Subcutaneous preadipocyte (primary cell): ENCODE measurements around the gene ACTL10.

DNA sequence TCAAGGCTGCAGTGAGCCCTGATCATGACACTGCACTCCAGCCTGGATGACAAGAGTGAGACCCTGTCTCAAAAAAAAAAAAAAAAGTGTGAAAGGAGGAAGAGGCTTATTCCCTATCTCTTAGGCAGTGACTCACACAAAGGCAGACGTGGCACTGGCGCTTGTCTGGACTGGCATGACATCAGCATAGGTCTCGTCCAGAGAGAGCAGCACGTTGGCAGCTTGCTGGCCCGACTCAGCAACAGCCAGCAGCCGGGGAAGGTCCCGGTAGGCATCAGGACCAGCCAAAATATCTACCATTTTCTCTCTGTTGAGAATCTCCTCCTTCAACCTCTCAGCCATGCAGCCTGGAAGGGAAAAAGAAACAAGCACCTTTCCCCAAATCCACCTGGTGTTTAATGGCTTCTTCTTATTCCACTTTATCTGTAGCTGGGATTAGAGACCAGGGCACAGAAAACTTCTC lies 14.1 kb downstream of the CDK5RAP1 start:
- CAGE, long polyA plus RNA = no peak

DNA sequence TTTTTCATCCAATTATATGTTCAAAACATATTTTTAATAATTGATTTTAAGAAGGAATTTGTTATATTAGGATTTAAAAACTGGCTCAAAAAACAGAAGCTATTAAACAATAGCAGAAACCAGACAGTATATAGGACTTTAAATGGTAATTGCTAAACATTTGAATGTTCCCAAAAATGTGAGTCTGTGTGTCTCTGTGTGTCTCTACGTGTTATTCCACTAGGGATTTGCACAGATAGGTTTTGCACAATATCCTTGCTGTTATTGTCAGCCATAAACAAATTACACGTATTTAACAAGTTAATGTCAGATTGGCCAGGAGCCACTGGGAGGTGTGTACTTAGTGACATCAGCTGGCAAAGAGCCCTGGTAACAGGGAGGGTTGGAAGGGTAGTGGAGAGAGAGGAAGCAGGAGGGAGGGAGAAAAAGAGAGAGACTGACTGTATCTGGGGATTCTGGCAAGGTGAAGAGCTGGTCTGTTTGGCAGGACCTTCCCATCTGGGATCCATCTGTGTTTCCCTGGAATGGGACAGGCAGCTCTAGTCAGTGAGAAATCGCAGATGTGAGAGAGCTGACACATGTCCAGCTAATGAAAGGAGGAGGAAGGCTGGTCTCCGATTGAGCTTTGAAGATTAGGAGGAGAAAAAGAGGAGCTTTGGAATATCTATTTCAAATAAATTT lies 72.2 kb downstream of the CBFA2T2 start:
- CAGE, long polyA plus RNA = no peak

DNA sequence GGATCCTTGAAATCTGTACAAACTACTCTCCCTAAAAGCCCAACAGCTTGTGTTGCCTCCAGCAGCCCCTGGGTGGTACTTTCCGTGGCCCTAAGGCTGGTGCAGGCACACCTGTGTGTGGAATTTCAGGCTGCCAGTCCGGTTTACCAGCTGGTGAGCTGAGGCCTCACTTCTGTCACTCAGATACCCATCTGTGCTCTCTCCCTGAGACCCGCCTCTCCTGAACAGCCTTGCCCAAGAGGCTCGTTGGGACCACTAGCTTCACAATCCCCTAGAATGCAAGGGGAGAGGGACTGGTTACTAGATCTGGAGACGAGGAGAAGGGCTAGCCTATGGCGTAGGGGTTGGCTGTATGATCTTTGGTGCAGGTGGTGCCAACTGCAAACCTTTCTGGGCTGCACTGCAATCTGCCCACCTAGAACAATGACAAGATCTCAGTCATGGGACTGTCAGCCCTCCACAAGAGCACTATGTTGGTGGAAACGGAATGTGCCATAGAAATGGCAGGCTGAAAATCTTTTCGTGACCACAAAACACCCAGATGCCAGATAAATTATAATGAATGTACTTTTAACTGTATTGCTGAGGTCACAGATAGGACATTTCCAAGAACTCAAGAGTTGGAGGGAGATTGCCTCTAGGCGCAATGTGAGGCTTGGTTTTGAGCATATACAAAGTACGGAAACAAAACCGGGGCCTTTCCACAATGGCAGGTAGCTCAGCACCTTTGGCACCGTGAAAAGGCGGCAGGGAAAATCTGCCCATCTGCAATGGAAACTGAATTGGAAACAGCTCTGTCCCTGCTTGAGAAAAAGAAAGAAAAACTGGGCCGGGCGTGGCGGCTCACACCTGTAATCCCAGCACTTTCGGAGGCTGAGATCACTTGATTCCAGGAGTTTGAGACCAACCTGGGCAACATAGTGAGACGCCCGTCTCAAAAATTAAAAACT lies 10.8 kb upstream of the C20orf144 start:
- CAGE, long polyA plus RNA = no peak

- CAGE, long polyA plus RNA = no peak
Measured at GRCh38 chr20:33662909-33663613, 934 bp downstream of the C20orf144 start.

DNA sequence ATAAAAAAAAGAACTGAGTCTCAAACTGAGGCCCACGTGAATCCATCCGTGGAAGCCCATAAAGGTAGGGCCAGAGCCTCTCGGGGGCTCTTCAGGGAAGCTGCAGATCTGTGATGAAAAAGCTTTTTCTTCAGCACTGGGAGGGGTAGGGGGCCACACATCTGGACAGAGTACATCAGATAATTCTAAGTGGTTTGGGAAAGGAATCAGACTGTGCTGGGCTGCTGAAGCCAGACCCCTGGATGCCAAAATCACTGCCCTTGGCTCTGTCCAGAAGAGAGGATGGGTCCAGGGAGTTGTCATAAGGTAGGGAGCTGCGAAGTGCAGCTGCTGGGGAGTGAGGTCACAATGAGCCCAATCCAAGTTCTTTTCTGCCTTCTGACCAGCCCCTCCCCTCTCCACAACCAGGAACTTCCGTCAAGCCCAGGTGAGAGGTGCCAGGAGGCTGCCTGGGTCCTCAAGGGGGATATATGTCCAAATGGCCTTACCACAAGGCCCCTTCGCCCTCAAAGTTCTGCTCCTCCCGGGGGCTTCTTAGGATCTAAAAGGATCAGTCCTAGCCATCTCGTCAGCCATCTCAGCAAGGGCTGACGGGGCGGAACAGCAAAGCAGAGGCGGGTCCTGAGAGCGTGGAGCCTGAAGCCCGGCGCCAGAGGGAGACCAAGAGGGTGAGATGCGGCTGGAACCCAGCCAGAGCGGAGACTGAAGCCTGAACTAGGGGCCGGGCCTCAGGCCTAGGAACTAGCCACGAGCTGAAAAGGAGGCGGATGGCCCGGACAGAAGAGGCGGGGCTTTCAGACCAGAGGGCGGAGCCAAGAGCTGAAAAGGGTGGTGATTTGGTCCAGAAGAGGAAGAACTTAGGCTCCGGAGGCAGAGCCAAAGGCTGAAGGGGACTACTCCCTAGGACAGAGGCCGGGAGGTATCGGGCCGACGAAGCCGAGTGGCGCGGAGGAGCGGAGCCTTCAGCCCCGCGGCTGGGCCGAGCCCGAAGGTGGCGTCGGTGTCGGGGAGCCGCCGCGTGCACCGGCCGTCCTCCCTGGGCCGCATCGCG lies at the start of gene ACTL10:
ACTL10 (plus strand) TSS at position 851 of the 1,051 bp plus-strand sequence.
- CAGE, long polyA plus RNA = no peak

DNA sequence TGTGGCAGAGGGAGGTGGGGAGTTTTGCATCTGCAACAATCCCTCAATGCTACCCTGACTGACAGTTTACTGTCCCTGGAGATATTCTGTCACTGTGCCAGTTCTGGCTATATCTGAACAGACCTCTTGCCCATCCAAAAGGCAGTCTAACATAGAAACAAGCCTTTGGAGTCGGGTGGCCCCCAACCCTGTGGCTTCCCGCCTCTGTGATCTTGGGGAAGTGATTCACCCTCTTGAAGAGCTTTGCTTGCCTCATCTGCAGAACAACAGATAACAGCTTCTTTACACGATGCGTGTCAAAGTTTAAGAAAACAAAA lies 3.8 kb upstream of the E2F1 start:
- CAGE, long polyA plus RNA = no peak

DNA sequence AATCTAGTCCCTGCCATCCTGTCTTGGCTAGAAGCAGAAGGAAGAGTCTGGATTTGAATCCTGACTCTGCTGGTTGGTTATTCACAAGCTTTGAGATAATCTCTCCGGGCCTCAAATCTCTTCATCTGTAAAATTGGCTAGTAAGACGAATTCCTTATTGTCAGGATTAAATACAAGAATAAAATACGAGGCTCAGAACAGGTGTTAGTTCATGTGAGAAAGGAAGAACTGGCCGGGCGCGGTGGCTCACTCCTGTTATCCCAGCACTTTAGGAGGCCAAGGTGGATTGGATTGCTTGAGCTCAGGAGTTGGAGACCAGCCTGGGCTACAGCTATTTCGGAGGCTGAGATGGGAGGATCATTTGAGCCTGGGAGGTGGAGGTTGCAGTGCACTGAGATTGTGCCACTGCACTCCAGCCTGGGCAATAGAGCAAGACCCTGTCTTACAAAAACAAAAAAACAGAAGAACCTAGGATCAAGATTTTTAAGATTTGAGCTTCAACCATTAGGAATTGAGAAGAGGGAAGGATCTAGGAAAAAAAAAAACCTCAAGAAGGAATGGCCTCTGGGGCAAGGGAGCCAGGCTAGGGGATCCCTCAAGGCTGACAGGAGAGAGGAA lies 25.9 kb downstream of the CHMP4B start:
- CAGE, long polyA plus RNA = no peak

GRCh38 chr20:34300012-34300647 lies 3.0 kb downstream of the AHCY start:
- CAGE, long polyA plus RNA = no peak

GRCh38 chr20:34408550-34409052 lies 45.5 kb downstream of the ITCH start:
- CAGE, long polyA plus RNA = no peak

DNA sequence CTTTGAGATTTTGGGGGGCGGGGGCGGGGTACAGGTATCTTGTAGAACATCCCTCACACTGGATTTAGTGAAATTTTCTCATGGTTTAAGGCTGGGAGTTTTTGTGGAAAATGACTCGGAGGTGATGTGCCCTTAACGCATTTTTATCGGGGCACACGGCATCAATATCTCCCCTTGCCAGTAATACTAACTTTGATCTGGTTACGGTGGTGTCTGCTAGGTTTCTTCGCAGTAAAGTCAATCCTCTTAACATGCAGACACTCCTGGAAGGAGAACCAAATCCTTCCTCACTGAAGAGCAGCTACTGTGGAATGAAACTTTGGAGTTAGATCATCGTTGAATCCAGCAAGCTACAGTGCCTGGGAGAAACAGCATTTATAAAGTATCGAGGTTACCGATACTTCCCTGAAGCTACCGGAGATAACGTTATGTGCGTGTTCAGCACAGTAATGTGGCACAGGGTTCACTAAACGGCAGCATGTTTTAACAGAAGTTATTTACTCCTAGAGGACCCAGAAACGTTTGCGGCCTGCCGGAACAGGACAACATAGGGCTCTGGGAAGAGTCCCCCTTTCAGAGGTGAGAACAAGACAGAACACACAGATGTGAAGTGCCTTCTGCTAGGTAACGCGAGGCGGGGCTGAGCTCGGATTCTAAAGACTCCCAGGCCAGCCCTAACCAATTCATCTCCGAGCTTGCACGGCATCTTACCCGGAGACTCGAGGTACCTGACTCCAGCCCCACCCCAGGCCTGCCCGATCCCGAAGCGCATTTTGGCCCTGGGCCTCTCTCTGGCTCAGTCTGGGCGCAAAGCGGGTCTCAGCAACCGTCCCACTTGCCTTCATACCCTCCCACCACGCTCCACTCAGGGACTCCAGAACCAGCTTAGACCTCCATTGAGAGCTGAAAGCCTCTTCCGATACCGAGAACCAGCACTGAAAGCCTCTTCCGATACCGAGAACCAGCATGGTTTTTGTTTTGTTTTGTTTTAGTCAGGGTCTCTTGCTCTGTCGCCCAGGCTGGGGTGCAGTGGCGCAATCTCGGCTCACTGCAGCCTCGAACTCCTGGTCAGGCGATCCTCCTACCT lies 957 bp upstream of the DYNLRB1 start:
- CAGE, long polyA plus RNA = no peak

GRCh38 chr20:34516480-34517167 lies 402 bp downstream of the DYNLRB1 start:
- CAGE, long polyA plus RNA = no peak

GRCh38 chr20:34558008-34558087 lies 670 bp upstream of the MAP1LC3A start:
- CAGE, long polyA plus RNA = no peak

DNA sequence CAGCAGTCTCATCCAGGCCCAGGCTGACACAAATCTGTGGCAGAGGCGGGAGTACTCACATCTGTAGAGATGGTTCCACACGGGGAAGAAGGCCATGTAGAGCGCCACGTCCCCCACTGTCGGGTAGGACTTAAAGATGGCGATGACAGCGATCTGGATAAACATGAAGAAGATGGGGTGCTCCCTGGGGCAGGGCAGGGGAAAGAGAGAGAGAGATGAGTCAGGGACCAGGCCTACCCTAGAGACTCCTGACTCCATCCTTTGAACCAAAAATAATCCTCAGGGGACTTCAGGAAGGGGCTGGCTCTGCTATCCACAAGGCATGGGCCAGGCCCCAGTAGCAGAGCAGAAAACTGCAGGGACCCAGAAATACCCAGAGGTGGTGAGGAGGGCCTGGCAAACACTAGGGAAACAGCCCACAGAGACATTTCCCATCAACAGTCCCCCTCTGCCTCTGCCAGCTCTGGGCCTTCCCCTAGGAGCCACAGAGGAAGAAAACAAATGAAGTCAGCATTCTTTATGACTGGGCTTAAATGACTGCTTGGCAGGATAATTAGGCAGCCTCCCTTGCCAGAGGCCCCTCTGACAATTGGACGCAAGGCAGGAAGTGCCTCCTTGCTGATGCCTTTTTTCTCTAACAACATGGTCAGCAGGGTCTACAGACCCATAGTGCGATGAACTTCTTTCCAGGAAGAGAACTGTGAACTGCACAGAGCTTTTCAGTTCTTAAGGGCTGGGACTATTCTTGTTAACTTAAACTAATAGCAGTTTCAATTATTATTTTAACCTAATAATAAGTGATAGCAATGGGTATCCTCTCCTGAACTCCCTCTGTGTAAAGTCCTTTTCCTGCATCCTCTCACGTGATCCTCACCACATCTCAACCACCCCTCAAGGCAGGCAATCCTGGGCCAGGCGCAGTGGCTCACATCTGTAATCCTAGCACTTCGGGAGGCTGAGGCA lies 23.3 kb downstream of the MAP1LC3A start:
- CAGE, long polyA plus RNA = no peak

GRCh38 chr20:34604779-34605670 lies 46.5 kb downstream of the MAP1LC3A start:
- CAGE, long polyA plus RNA = no peak

GRCh38 chr20:34703793-34704219 lies 338 bp upstream of the TP53INP2 start:
- CAGE, long polyA plus RNA = no peak

DNA sequence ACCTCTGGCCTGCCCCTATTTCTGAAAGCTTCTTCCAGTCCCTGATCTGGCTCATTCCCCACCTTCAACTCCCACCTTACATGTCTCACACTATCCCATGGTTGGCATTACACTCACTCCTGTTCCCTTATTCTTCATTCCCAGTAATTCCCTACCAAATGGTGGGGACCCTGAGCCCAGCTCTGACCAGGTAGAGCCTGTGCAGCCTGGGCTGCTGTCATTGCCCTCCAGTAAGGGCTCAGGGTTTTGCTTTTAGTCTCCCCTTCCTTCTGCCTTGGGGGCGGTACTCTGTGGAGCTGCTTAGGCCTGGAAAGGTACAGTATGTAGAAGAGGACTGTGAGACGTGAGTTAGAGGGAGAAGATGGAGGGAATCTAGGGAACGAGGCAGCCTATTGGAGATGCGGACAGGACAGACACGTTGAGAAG lies 6.5 kb downstream of the TP53INP2 start:
- CAGE, long polyA plus RNA = no peak

GRCh38 chr20:34749484-34750032 lies 45.4 kb downstream of the TP53INP2 start:
- CAGE, long polyA plus RNA = no peak

DNA sequence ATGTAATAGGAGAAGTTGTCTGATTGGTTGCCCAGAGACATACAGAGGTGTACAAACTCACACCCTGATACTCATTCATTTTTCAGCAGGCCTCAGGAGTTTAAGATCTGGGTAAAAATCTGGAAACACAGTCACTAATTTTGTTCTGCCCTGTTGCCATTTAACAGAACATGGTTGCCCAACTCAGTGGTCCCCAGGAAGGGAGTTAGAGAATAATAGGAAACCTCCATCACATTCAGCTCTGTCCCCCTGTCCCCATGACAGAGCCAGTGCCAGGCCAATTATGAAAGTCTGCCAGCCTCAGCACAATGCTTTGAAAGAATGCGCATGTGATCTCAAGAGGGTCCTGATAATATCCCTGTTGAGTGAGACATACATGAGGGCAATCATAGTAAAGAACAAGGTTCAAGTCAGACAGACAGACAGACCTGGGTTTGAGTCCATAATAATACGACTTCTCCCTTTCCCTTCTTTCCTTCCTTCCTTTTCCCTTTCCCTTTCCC lies 2.5 kb downstream of the GSS start:
- CAGE, long polyA plus RNA = no peak

- CAGE, long polyA plus RNA = no peak
Measured at GRCh38 chr20:35020416-35020959, 64.8 kb downstream of the MYH7B start.

- CAGE, long polyA plus RNA = no peak
Measured at GRCh38 chr20:35264079-35264505, 13.8 kb downstream of the MMP24OS start.